Mesangial cell (primary cell): ENCODE data around the gene UQCC6.

DNA sequence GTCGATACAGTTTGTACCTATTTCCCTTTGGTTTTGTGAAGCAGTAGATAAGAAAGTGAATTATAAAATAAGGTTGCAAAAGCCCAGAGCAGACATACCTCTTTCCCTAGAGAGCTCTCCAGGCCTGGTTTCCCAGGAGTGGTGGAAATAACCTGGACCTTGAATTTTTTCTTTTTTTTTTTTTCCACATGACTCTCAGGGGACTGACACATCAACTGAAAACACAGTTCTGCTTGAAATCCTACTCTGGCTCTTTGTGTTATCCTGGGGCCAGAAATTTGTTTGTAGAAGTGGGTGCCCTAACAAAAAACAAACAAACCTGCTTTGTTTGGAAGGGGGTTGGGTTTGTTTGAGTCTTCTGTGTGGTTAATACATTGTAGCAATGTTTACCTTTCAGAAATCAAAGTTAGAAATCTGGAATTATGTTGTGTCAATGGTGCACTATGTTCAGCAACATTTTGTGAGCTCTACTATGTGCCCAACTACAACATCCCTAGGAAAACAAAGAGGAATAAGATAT, 1.3 kb upstream of the IGF1 start:
- RAMPAGE, long total RNA: no peak

GRCh38 chr12:103434659-103435077, 61.1 kb downstream of the C12orf42 start:
- RAMPAGE, long total RNA: no peak

- RAMPAGE, long total RNA: no peak
These were observed 6.8 kb upstream of the STAB2 start for GRCh38 chr12:103580252-103580600.

DNA sequence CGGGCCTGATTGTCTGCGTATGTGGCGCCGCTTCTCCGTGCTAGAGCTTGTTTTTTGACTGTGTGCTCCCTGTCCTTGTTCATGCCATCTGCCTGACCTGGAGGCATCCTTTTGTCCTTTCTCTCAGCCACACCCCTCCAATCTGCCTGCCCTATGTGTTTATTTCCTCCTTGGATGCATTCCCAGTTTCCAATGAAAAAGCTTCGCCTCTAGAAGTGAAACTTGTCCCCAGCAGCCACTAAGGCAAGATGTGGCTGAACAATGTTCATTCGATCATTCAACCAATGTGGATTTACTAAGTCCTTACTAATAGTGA, 98.5 kb downstream of the NT5DC3 start:
- RAMPAGE, long total RNA: no peak

DNA sequence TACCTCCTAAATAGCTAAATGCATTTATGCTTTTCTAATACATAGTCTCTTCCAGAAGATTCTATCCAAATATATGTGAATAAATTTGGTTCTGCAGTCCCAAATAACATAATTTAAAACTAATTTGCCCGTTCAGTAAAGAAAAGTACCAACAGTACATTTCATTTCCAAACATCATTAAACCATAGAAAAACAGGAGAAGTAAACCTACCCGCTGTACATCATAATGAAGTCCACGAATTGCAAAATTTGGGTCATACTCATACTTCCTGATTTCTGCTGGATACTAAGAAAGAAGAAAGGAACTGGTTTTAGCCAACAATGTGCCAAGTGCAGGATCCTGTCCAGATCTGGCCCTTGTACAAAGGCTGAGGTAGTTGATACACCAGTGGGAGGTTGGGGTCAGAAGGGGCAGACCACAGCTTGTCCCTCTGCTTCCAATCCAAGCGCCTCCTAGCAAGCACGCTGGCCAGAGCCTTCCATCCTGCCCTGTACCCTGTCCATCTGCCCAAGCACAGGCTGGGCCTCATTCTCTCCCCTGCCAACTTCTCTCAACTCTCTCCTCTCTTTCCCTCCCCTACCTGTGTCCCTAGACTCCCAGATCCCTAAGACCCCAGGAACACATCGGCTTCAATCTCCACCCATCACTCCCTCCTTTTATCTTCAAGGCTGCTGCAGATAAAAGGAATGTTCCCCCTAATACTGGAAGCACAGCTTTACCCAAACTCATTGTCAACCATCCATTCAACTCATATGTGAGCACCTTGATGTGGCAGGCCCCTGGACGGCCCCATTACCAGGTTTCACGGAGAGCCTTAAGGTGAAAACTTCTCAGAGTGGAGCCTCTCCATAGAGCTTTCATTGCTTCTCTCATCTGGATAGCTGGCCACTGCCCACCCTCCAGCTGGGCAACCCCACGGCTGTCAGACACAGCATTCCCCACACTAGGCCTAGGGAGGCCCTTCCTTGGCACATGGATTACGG, 34.1 kb downstream of the NT5DC3 start:
- RAMPAGE, long total RNA: no peak

- RAMPAGE, long total RNA: no peak
These were observed 43.0 kb upstream of the NT5DC3 start for GRCh38 chr12:103884026-103884421.

- RAMPAGE, long total RNA: no peak
These were observed 1.2 kb downstream of the HSP90B1 start for GRCh38 chr12:103931390-103931750.

DNA sequence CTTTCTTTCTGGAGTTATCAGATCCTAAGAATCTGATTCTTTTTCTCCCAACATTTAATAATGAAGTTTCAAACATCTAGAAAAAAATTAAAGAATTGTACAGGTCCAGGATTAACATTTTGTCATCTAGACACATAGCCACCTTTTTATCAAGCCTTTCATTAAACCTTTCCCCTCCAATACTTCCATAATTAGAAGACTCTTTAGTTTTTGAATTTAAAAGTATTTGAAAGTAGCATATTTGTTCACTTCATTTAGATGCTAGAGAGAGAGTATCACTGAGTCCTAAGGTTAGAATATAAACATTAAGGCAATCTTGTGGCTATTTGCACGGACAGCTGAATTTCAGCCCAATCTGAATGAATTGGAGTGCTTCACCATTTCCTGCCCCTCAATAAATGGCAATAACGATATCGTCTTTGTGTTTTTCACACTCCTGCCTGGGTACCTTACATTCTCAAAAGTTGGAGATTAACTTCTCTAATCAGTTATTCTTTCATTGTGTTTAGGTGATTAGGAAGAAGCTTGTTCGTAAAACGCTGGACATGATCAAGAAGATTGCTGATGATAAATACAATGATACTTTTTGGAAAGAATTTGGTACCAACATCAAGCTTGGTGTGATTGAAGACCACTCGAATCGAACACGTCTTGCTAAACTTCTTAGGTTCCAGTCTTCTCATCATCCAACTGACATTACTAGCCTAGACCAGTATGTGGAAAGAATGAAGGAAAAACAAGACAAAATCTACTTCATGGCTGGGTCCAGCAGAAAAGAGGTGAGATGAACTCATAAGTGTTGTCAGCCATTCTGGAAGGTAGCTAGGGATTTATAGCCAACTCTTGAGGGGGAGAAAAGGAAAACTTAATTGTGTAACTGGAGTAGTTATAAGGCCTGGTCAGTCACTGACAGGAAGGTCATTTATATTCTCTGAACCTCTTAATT, 12.1 kb downstream of the HSP90B1 start:
- RAMPAGE, long total RNA: no peak

GRCh38 chr12:103956841-103957712, at the start of gene UQCC6:
TSS of gene UQCC6 (minus strand) at chr12:103957215.
- RAMPAGE, long total RNA: start-site peak on the minus strand at chr12:103957162-103957190, 26 reads

GRCh38 chr12:104124766-104125394, 13.1 kb downstream of the NFYB start:
- RAMPAGE, long total RNA: no peak

- RAMPAGE, long total RNA: no peak
These were observed 4.4 kb downstream of the TXNRD1 start for GRCh38 chr12:104219800-104220561.

DNA sequence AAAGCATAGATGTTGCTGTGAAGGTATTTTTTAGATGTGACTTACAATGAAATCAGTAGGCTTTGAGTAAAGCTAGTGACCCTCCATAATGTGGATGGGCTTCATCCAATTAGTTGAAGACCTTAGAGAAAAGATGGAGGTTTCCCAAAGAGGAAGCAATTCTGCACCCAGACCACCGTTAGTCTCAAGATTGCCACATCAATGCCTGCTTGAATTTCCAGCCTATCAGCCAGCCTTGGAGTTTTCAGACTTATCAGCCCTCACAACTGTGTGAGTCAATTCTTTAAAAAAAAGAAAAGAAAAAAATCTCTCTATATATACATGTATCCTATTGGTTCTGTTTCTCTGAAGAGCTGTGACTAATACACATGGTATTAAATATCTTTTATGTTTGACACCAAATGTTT, 22.9 kb upstream of the EID3 start:
- RAMPAGE, long total RNA: no peak

- RAMPAGE, long total RNA: no peak
These were observed 3.6 kb upstream of the EID3 start for GRCh38 chr12:104299673-104300659.

DNA sequence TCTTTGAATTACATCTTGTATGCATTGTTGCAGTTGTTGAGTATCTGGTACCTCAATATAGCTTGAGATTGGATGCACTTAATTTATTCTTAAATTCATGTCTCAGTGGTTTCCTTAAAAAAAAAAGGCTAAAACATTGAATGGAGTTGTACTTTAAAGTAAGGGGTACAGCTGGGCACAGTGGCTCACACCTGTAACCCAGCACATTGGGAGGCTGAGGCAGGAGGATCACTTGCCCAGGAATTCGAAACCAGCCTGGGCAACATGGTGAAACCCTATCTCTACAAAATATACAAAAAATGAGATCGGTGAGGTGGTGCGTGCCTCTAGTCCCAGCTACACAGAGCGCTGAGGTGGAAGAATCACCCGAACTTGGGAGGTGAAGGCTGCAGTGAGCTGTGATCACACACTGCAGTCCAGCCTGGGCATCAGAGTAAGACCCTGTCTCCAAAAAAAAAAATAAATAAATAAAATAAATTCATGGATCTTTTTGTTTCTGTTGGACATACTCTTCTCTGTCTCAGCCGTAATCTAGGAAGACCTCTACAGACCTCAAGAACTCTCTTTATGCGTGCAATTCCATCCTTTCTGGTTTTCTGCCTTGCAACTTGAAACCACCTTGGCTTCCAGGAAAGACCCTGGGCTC, 25.8 kb downstream of the EID3 start:
- RAMPAGE, long total RNA: no peak

DNA sequence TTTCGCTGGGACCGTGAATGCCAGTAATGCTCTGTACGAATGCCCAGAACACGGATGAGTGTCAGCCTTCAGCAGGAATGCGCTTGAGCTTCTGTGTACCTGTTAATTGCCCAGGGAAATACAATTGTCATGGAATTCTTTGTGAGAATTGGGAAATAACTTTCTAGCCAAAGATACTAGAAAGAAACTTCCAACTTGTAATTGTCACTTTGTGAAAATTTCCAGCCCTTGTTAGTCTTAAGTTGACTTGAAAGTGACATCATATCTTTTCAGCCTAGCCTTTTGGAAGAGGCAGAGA, 2.6 kb downstream of the CHST11 start:
- RAMPAGE, long total RNA: no peak

- RAMPAGE, long total RNA: no peak
These were observed 30.1 kb downstream of the CHST11 start for GRCh38 chr12:104486942-104487243.

DNA sequence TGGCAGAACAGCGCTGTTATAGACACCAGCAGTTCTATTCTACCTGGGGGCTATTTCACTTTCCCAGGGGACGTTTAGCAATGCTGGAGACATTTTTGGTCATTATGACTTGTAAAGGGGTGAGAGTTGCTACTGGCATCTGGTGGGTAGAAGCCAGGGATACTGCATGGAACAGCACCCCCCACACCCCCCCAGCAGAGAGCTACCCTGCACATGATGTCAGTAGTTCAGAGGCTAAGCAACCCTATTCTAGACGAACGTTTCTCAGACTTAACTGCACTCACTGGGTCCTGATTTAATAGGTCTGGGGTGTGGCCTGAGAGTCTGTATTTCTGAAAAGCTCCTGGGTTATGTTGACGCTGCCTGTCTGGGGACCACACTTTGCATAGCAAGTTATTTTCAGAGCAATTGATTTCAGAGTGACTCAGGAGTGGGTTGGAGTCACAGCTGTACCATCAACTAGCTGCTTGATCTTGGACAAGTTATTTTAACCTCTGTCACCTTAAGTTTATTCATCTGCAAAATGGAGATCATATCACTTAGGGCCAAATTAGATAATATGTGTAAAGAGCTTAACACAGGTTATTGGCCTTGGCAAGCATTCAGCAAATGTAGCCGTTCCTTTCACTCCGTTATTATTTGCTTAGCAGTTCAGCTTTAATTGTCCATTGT, 48.5 kb downstream of the CHST11 start:
- RAMPAGE, long total RNA: no peak

- RAMPAGE, long total RNA: no peak
These were observed 211.6 kb downstream of the CHST11 start for GRCh38 chr12:104668372-104668733.

DNA sequence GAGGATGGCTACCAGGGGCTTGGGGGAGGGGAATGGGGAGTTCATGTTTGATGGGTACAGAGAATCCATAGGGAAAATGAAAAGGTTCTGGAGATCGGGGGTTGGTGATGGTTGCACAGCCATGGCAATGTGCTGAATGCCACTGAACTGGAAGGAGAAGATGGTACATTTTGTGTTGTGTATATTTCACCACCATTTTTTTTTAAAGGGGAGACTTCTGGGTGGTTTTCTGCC, 233.9 kb downstream of the SLC41A2 start:
- RAMPAGE, long total RNA: no peak

DNA sequence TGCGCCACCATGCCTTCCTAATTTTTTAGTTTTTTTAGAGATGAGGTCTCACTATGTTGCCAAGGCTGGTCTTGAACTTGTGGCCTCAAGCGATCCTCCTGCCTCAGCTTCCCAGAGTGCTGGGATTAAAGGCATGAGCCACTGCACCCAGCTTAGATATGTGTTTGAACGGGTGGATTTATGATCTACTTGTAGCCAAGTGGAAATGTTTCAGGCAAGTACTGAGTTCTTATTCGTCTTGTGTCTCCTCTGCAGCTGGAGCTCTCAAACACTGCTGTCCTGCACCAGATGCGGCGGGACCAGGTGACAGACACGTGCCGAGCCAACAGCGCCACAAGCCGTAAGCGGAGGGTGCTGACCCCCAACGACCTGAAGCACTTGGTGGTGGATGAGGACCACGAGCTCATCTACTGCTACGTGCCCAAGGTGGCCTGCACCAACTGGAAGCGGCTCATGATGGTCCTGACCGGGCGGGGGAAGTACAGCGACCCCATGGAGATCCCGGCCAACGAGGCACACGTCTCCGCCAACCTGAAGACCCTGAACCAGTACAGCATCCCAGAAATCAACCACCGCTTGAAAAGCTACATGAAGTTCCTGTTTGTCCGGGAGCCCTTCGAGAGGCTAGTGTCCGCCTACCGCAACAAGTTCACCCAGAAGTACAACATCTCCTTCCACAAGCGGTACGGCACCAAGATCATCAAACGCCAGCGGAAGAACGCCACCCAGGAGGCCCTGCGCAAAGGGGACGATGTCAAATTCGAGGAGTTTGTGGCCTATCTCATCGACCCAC, 201.2 kb downstream of the SLC41A2 start:
- RAMPAGE, long total RNA: no peak